Colon Carcinoma Metastatic in the Lung (tissue), 2 donors: ENCODE measurements around a stretch of chr12.

DNA sequence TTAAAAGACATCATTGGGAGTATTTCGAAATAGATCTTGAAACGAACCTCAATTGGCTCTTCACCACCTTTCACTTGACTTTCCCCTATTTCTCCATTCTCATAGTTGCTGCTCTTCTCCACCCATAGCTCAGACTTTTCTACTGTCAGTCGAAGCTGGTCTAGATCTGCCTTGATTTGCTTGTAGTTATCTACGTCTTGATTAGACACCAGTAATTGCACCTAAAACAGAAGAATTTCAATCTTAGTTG, 212.0 kb downstream of the ITPR2 start:
- PRO-cap, 2 experiments = no peak in any of the 2 experiments

DNA sequence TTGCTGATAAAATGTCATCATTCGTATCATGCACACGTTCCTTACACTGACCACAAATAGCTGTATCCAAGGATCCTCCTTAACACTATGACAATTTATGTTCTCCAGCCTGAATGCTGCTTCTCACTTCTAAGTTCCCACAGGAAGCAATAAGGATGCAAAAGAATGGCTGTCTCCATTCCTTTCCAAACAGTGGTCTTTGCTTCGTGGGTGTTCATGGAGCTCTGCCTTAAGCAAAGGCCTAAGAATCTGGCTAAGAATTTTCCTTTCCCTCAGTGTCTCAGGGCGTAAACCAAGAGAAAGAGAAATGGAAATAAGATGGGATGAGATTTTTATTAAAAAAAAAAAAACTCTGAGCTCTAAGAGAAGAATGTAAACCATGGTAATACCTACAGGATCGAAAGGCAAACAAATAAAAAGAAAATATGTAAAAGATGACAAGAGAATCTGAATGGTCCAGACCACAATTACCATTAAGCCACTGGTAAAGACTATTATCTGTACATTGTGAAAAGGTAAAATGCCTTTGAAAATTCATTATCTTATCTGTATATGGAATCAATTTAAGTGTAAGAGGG, 200.1 kb downstream of the ITPR2 start:
- PRO-cap, 2 experiments = no peak in any of the 2 experiments

DNA sequence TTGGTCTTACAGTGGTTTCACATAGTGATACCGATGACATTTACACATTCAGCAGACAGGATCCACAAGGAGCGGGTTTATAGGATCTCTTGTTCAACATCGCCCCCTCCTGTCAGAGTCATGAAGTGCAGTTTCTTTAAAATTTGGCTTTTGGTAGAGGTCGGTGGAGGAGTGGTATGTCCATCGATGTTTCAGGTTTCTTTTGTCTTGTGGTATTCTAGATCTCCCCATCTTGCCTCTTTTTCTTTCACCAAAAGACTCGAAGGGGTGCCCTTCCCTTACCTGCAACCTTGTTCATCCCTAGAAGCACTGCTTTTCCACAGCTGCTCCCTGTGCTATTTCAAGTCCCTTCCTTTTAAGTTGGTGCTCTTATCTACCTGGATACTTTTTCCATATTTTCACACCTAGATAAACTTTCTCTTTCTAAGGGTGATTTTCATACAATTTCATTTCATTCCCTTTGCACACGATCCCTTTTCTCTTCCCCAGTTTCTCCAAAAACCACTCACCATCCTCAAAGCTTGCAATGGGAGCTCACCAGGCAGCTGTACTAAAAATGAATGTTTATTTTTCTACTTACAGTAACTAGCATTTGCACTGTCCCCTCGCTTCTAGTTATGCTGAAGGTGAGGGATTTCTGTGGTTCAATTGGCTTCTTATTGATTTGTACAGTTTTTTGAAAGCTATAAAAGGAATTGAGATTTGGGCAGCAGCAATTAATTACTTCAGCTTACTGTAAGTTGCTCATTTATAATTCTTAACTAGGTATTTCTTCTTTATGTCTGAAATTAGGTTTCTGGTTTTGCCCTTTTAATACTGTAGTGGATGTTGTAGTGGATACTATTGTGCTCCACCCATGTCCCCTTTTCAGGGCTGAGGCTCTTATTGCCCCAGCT, 181.1 kb downstream of the ITPR2 start:
- PRO-cap, 2 experiments = no peak in any of the 2 experiments

GRCh38 chr12:26821219-26821868, 11.7 kb downstream of the ITPR2 start:
- PRO-cap, 2 experiments = no peak in any of the 2 experiments

GRCh38 chr12:26846509-26846860, 13.5 kb upstream of the ITPR2 start:
- PRO-cap, 2 experiments = no peak in any of the 2 experiments

DNA sequence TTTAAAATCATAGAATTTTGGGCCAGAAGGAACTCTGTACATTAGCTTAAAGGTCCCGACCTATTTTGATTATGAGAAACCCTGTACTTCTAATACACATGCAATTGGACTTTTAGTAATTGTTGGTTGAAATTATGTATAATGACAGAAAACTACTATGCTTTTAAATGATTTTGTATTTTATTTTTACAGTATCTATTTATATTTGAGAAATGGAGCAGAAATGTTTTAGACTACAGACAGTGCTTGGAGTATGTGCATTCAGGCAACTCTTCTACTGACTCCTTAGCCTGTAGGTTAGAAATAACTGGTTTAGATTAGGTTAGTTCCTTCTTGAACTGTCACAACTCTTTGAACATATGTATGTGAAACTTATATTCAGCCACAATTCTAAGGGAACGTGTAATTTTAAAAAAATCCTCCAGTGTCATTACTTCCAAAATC, 1.6 kb downstream of the FGFR1OP2 start:
- PRO-cap, 2 experiments = no peak in any of the 2 experiments

DNA sequence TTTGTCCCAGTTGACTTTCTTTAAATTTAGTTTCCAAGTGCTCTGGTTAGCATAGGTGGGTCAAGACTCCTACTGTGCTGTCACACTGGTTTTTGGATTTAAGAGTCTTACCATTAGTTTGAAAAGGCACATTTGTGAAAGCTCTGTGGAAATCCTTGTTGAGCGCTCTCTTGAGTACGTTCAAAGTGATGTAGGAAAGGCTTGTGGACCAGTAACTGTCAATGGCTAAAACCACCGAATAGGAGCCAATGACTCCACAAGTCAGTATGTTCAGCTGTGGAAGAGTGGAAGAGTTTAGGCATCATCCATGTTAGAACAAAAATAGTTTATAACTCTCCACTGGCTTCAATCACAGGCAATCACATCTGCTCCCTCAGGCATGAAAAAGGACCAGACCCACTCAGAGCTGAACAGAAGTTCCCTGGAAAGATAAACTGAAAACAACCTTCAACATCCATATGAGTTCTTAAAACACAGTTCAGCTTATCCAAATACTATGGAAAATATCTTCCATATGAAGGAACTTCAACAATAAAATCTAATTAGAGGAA, 37.2 kb downstream of the FGFR1OP2 start:
- PRO-cap, 2 experiments = no peak in any of the 2 experiments

- PRO-cap, 2 experiments = no peak in any of the 2 experiments
Observed at GRCh38 chr12:26989857-26990609, 24.2 kb downstream of the TM7SF3 start.

- PRO-cap, 2 experiments = no peak in any of the 2 experiments
Observed at GRCh38 chr12:27192859-27193548, 51.1 kb upstream of the STK38L start.

DNA sequence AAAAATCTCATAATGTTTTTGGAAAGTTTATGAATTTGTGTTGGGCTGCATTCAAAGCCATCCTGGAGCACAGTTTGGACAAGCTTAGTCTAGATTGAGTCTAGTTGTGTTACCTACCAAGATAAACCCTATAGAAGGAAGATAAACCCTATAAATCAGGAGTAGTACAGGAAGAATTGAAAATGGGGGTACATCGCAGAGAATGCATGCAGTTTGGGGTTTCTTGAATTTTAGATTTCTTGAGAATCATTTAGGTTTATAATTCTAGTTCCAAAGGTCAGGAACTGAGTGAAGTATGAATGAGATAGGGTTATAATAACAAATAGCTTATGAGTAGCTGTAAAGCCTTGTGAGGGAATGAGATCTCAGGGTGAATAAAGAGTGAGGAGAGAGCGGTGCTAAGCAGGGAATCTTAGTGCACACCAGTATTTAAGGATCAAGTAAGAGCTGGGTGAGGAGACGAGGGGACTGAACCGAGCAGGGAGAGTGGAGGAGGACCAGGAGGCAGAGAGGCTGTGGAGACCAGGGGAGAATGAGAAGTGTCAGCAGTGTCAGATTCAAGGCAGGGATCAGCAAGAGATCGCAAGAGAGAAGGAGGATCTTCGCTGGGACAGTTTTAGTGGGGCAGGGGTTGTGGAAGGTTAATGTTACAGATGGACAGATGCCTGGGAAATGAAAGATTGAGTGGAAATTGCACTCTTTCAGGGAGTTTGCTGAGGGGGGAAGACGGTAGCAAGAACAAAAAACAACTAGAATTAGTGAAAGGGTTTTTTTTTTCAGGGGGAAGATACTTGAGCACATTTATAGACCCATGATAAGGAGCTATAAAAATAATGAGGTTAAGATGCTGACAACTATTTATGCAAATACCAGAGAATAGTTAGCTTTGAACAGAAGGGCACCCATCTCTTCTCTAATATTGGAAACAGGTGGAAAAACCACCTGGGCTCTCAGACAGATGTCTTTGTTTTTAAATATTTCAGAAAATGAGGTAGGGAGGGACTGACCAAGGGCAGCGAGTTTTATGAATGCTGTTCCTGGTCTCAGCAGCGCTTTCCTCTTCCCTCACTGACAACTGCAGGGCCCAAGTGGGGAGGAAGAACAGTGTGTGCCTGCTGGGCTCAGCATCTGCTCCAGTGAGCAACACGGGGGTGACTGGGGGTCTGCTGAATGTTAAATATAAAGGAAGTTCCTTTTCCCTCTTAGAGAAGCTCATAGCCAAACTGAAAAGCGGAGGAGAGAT, 46.8 kb downstream of the BMAL2 start:
- PRO-cap, 2 experiments = no peak in any of the 2 experiments

GRCh38 chr12:27561314-27561900, 37.4 kb downstream of the PPFIBP1 start:
- PRO-cap, 2 experiments = no peak in any of the 2 experiments

DNA sequence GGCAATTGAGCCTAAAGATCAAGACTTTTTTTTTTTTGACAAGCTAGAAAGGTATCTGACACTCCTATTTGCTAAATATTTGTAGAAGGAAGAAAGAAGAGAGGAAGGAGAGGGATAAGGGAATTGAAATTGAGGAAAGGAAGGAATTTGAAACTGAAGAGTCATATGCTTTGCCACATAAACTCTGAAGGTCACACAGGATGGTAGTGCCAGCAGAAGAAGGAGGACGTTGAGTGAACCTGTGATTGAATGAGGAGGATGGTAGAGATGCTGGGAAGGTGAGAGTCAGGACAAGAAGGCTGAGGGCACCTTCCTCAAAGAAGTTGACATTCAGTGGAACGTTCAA, 67.0 kb downstream of the PPFIBP1 start:
- PRO-cap, 2 experiments = no peak in any of the 2 experiments

- PRO-cap, 2 experiments = no peak in any of the 2 experiments
Observed at GRCh38 chr12:27640371-27640957, 55.8 kb upstream of the REP15 start.

GRCh38 chr12:27754843-27755934, 24.8 kb upstream of the KLHL42 start:
- PRO-cap, 2 experiments = no peak in any of the 2 experiments

DNA sequence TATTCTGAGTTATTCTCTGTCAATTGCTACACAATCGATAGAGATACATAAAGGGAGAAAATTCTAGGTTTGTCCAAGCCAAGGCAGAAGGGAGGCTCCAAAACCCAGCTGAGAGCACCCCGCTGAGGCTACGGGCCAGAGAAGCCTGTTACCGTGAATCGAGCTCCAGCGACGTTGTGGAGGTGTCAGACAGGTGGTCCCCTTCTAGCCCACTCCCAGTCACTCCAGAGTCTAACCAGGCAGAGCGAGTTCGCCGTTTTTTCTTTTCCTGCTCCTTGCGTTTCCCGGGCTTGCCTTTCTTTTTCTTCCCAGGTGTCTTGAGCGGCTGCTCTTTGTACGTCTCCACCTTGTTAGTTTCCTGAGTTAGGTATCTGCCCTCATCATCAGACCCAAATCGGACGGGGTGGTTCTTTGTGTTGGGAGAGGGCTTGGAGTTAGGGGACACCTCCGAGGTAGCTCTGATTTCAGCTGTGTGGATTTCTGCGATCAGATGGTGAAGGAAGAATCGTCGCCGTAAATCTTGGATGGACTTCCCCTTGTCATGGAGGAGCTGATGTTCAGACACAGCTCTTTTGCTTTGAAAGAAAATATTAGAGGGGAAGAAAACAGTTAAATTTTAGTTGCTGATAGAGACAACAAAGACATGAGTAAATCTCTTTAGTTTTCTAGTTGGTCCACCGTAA, 9.2 kb downstream of the PTHLH start:
- PRO-cap, 2 experiments = no peak in any of the 2 experiments

GRCh38 chr12:28204536-28205273, 14.4 kb downstream of the CCDC91 start:
- PRO-cap, 2 experiments = no peak in any of the 2 experiments

- PRO-cap, 2 experiments = no peak in any of the 2 experiments
Observed at GRCh38 chr12:28587160-28587540, 396.9 kb downstream of the CCDC91 start.

GRCh38 chr12:28760136-28760694, 388.9 kb upstream of the FAR2 start:
- PRO-cap, 2 experiments = no peak in any of the 2 experiments

GRCh38 chr12:28998306-28998642, 150.8 kb upstream of the FAR2 start:
- PRO-cap, 2 experiments = no peak in any of the 2 experiments

- PRO-cap, 2 experiments = no peak in any of the 2 experiments
Observed at GRCh38 chr12:29170728-29171046, 21.6 kb downstream of the FAR2 start.